Vagina (tissue), 1 donor: ENCODE measurements around the genes C1orf50 and ZNF691.

DNA sequence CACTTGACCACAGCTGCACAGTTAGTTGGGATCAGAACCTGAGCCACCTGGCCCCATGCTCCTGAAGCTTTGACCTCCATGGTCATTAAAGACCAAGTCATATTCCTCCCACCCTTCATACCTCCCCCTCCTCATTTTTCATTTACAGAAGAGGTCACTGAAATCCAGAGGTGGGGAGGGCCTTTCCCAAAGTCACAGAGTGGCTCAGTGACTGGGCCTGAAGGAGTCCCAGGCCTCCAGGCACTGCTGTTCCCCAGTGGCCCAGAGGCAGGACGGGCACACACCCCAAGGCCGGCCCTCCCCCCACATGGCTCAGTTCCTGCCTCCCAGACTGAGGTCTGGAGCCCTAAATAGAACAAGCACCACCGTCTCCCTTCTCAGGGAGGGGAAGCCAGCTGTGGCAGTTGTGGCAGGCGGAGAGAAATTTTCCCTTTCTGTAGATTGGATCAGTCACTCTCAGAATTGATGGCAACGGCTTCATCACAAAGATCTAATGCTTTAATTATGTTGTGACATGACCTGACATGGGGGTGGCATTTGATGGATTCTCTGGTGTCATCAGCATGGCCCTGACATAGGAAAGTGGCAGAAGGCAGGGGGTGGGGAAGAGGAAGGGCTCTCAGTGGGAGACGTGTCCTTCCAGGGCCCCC is 77.7 kb upstream of the SCMH1 start:
- PRO-cap: no peak
- RAMPAGE, long total RNA: no peak

DNA sequence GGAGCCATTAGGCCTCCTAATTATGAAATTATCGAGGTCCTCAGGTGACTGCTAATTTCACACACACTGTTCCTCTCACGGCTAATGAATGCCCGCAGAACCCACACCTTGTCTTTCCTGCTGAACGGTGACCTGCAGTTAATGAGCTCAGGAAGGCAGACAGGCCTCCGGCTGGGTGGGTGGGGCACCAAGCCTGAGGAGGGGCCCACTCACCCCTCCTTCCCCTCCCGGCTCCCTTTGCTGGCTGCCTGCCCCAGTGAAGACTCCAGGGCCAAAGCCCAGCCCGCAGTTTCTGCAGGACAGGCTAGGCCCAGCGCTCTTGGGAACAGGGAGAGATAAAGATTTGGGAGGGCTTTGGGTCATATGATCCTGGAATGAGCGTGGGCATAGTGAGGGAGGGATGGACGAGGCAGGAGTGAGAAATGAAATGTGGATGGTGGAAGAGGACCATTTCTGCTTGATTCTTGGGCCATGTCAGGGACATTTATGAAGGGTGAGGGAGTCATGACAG is 96.8 kb downstream of the EDN2 start:
- PRO-cap: no peak
- RAMPAGE, long total RNA: no peak

DNA sequence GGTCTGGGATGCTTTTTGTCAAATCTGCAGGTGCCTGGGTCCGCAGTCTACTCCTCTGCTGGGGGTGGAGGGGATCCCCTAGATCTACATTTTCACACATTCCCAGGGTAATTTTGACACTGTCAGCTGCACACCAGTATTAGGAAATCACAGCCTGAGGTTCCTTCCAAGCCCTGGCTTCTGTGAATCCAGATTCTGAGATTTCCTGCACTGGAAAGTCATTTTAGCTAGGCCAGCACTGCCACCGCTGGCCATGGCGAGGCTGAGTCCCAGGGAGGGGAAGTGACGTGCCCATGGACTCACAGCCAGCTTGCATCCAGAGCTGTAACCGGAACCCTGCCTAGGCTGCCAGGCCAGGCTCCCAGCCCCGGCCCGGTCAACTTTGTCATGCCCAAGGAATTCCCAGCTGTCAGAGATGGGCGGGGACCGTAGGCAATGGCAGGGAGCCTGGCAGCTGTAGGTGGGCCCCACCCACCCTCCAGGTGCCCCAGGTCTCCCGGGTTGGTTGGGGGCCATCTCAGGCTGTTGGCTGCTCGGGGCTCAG is 65.7 kb downstream of the EDN2 start:
- PRO-cap: no peak
- RAMPAGE, long total RNA: no peak

DNA sequence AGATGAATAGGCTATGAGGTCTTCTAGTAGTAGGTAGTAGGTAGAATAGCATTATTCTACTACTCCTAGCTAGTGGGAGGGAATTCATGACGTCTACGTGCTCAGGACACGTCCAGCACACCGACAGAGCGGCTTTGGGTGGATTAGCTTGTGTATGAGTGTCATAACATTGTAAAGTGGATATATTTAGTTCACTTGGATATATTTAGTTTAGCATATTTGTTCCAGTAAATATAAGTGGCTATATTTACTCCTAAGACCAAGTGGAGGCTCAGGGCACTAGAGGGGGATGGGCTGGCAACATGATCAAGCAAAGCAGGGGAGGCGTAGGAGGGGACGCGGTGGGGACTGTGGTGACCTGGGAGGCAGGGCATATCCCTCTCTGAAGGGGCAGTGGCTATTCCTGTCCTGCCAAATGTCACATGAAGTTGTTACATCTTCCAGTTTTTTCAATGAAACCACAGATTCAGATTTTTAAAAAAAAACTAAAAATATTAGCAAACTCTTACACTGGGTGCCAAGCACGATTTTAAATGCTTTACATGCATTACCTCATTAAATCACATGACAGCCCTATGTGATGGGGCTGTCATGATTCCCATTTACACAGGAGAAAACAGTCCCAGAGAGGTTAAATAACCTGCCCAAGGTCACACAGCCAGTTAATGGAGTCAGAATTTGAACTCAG is 51.9 kb upstream of the EDN2 start:
- PRO-cap: no peak
- RAMPAGE, long total RNA: no peak

DNA sequence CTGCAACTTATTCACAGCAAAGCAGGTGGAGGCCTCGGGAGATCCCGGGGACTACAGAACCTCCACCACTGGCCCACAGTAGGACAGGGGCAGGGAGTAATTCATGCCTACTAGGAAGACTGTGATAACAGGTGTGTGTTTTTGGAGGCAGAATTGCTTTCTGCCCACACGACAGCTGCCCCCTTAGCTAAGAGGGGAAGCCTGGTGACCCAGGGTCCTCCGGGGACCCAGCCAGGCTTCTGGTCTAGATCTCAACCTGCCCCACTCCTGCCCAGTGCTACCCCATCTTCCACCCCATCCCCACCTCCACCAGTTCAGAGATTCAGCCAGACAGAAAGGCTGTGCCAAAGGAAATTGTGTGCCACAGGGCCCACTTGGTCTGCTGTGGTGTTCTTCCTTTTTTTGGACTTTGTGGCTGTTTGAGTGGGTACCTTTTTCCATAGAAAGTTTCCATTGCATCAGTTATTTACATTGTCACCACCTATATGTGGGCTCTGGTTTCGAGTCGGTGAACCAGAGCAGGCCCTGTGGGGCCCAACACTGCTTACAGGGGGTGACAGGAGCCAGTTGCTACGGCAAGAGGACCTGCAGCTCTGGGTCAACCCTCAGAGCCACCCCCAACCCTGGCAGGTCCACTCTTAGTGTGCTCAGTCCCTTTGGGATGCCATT is 156.8 kb upstream of the EDN2 start:
- PRO-cap: no peak
- RAMPAGE, long total RNA: no peak

GRCh38 chr1:41662082-41662557 is 177.6 kb upstream of the EDN2 start:
- PRO-cap: bidirectional peak, plus-strand start at chr1:41662468, minus-strand start at chr1:41662186
- RAMPAGE, long total RNA: start-site peak on the minus strand at chr1:41662156-41662220, 21 reads

DNA sequence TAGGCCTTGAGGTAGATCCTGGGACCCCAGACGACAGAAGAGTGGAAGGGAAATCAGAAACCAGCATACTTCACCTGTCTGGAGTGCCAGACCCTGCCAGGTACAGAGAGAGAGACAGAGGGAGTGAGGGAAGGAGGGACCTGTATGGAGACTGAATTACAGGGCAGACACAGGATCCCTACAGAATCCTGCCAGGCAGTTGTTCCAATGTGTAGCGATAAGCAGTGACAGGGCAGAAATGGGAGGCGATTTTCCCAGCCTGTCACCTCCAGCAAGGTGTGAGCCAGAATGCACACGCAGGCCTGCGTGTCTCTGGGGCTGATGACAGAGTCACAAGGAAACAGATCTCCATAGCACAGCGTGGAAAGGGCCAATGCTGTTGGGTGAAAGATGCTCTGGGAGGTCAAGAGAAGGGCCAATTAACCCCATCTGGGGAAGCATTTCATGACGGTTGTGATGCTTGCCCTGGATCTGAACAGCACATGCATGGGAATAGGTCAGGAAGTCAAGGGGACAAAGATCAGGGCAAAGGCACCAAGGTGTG is 111.3 kb downstream of the HIVEP3 start:
- PRO-cap: no peak
- RAMPAGE, long total RNA: no peak

- PRO-cap: no peak
- RAMPAGE, long total RNA: no peak
These were observed 27.6 kb downstream of the HIVEP3 start for GRCh38 chr1:41890755-41891909.

DNA sequence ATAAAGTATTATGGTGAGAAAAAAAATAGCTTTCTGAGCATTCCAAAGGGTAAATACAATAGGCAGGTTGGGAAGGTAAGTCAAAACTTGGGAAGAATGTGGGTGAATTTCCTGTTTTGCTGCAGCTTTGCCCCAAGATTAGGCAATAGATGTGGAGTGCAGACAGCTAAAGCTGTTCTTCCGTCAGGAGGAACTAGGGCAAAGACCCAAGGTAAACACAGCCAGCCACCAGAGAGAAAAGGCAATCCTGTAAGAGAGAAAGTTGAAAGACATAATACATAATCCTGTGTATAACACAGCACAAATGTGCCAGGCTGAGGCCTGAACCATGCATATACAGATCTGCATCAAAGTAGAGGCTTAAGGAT is 50.0 kb upstream of the GUCA2A start:
- PRO-cap: no peak
- RAMPAGE, long total RNA: no peak

DNA sequence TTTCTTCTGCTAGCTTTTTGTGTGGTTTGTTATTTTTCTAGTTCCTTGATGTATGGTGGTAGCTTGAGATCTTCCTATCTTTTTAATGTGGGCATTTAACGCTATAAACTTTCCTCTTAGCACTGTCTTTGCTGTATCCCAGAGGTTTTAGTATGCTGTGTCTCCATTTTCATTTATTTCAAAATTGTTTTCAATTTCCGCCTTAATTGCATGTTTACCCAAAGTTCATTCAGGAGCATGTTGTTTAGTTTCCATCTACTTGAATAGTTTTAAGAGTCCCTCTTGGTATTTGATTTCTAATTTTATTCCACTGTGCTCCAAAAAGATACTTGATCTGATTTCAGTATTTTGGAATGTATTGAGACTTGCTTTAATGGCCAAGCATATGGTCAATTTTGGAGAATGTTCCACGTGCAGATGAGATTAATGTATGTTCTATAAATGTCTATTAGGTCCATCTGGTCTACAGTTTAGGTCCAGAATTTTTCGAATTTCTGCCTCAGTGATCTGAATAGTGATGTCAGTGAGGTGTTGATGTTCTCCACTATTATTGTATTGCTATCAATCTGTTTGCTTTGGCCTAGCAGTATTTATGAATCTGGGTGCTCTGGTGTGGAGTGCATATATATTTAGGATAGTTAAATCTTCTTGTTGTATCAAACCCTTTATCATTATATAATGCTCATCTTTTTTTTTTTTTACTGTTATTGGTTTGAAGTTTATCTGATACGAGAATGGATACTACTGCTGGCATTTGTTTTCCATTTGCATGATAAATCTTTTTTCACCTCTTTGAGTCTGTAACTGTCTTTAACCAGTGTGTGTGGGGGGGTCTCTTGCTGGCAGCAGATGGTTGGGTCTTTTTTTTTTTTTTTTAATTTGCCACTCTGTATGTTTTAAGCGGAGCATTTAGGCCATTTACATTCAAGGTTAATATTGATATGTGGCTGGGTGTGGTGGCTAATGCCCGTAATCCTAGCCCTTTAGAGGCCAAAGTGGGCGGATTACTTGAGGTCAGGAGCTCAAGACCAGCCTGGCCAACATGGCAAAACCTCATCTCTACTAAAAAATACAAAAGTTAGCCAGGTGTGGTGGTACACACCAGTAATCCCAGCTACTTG is 36.0 kb downstream of the FOXJ3 start:
- PRO-cap: no peak
- RAMPAGE, long total RNA: no peak

GRCh38 chr1:42682899-42683385 is 724 bp downstream of the YBX1 start:
- PRO-cap: bidirectional peak, plus-strand start at chr1:42682966, minus-strand start at chr1:42683022; bidirectional peak, plus-strand start at chr1:42683175, minus-strand start at chr1:42683085
- RAMPAGE, long total RNA: no peak

- PRO-cap: no peak
- RAMPAGE, long total RNA: no peak
These were observed 4.3 kb downstream of the YBX1 start for GRCh38 chr1:42686419-42687052.

- PRO-cap: no peak
- RAMPAGE, long total RNA: no peak
These were observed 17.1 kb downstream of the YBX1 start for GRCh38 chr1:42699092-42699850.

DNA sequence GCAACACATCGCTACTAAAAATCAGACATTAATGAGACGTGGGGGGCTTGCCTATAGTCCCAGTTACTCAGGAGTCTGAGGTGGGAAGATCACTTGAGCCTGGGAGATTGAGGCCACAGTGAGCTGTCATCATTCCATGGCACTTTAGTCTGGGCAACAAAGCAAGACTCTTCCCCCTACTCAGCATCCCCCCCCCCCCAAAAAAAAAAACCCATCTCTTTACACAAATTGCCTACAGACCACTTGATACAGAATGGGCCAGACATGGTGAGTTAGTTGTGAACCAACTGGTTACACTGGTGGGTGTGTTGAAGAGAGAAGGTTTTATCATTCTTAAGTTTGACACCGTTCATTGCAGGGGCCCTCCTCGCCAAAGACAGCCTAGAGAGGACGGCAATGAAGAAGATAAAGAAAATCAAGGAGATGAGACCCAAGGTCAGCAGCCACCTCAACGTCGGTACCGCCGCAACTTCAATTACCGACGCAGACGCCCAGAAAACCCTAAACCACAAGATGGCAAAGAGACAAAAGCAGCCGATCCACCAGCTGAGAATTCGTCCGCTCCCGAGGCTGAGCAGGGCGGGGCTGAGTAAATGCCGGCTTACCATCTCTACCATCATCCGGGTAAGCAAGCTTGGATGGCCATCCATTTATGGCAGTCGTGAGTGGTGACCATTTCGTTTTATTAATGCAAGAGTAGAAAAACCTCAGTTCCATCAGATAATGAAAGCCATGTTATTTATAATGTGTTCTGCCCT is 18.4 kb downstream of the YBX1 start:
- PRO-cap: no peak
- RAMPAGE, long total RNA: no peak

- PRO-cap: bidirectional peak, plus-strand start at chr1:42767285, minus-strand start at chr1:42766986
- RAMPAGE, long total RNA: start-site peak on the minus strand at chr1:42766980-42767049, 73 reads; start-site peak on the plus strand at chr1:42767280-42767287, 87 reads
These were observed at the start of gene C1orf50 for GRCh38 chr1:42766912-42768046. C1orf50 (plus strand) TSS chr1:42767249.

- PRO-cap: bidirectional peak, plus-strand start at chr1:42846638, minus-strand start at chr1:42846414
- RAMPAGE, long total RNA: start-site peak on the plus strand at chr1:42846611-42846621, 46 reads
These were observed at the start of gene ZNF691 for GRCh38 chr1:42846500-42847379. ZNF691 (plus strand) TSS chr1:42846613.

DNA sequence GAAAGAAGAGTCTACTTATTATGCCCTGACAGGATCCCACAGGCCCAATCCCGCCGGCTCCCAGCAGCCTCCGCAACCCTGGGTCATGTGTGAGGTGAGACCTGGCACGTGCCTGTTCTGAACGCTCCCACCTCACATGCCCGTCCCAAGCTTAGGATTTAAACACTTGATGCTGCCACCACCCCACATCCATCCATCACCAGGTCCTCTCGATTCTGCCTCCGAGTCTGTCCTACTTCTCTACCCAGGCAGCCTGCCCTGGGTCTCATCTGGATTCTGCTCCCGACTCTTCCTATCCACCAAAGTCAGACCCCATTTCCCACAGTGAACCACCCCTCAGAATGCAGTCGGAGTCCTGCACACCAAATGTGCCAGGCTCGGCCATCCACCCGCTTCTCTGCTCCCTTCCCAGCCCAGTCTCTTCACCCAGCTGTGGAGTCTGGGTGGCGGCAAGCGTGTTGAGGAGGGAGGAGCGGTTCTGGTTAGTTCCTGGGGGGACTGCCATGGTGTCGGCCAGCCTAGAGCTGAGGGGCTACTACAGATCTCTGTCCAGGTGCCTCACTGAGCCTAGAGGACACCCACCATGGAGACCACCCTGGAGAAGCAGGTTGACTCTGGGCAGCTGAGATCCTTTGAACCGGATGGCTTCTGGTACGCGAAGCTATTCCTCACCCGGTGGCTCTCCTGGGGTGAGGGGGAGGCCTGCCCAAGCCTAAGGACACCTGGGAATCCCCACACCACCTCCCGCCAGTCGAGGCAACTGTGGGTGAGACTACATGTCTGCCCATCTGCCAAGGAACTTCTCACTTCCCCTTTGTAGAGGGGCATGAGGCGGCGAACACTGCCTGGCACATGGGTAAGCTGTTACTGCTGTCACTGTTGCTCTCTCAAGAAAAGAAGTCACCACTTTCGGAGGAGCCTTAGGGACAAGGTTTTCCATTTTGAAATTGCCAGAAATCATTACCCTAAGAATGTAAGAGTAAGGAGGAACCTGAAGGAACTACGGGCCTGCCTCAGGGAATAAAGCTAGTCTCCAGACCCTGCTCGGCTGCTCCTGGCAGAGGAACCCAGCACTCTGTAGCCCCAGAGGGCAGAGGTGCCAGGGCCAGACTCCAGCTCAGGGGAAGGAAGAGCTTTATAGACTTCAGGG is 23.7 kb downstream of the SLC2A1 start:
- PRO-cap: no peak
- RAMPAGE, long total RNA: no peak

- PRO-cap: no peak
- RAMPAGE, long total RNA: no peak
These were observed 3.3 kb downstream of the TMEM125 start for GRCh38 chr1:43273122-43273455.

DNA sequence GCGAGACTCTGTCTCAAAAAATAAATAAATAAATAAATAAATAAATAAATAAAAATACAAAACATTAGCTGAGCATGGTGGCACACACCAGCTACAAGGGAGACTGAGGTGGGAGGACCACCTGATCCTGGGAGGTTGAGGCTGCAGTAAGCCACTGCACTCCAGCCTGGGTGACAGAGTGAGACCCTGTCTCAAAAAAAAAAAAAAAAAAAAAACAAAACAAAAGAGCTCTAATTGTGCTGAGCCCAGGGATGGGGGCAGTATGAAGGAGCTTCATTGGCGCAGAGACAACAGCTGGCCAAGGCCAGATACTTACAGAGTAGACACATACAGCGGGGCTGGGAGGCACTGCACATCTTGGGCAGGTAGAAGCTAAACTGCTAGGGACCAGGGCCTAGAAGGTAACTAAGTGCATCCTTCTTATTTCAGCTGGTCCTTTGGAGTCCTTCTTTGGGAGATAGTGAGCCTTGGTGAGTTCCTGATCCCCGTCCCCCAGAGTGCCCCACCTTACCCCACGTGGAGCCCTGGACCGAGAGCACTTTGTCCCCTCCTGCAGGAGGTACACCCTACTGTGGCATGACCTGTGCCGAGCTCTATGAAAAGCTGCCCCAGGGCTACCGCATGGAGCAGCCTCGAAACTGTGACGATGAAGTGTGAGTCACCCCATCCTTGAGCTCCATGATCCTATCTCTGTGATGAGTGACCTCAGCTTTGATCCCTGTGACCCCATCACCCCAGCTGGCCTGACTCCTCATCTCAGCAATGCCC is 16.6 kb upstream of the MPL start:
- PRO-cap: no peak
- RAMPAGE, long total RNA: start-site peak on the plus strand centred at position 601 of the sequence, 59 bp wide, 10 reads

DNA sequence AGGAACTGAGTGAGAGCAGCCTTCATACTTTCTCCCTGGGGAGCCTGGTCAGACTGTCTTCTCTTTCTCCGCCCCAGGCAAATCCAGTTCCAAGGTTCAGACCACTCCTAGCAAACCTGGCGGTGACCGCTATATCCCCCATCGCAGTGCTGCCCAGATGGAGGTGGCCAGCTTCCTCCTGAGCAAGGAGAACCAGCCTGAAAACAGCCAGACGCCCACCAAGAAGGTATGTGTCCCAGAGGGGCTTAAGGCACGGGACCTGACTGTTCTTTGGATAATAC is 572 bp downstream of the CDC20 start:
- PRO-cap: no peak
- RAMPAGE, long total RNA: no peak